ENCODE data around the genes CXCL11, ART3 and STBD1.

- PRO-cap, result no peak
- RAMPAGE, long total RNA, result no peak
These were observed 1.8 kb downstream of the RCHY1 start for GRCh38 chr4:75512068-75513088.

DNA sequence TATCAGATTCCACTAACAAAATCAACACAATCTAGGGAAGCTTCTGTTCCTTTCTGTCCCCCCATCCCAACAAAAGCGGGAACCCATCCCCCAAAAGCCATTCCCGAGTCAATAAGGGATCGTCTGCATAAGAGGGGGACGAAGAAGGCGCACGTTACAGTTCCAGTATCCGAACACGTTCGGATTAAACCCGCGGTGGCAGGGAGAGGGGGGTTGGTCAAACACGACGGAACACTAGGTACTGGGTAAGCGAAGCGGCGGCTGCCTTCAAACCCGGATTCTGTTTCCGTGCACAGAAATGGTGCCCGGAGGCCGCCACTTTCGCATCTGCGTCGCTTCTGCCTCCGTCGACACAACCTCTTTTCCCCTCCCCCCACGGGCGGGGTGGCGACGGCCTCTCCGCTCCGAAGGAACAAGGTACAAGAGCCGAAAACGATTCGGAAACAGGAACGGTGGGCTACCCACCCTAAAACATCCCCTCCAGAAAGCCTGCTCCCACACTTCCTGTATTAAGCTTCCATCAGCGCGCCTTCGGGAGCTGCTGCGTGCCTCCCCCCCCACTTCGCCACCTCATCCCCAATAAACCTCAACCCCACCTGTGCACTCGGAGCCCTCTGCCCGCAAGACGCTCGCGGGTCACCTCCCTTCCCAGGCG is 736 bp downstream of the G3BP2 start:
- PRO-cap, result no peak
- RAMPAGE, long total RNA, result no peak

DNA sequence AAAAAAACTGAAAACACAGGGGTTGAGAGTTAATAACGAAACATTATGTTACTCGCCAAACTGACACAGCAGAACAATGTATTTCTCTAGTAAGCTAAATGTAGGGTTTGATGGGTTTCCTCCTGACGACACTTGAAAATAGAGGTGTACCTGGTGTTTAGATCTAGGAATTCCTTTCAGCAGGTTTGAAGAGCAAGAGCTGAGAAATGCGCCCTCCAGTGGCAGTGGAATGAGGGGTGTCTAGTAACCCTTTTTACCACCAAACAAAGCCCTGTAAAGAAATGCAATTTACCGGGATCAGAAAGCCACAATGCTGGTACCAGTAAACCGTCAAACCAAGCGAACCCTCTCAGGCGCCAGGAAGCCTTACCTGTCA is 483 bp upstream of the USO1 start:
- PRO-cap, result bidirectional peak, plus-strand start at position 276 of the sequence, minus-strand start at position 140 of the sequence
- RAMPAGE, long total RNA, result no peak

DNA sequence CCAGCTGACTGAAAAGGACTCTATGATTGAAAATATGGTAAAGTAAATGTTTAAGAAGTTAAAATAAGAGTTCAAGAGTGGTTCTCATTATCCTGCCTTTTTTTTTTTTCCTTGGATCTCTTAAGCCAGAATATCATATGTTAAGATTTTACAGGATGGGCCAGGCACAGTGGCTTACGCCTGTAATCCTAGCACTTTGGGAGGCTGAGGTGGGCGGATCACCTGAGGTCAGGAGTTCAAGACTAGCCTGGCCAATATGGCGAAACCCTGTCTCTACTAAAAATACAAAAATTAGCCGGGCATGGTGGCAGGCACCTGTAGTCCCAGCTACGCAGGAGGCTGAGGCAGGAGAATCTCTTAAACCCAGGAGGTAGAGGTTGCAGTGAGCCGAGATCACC is 80.9 kb downstream of the USO1 start:
- PRO-cap, result no peak
- RAMPAGE, long total RNA, result no peak

DNA sequence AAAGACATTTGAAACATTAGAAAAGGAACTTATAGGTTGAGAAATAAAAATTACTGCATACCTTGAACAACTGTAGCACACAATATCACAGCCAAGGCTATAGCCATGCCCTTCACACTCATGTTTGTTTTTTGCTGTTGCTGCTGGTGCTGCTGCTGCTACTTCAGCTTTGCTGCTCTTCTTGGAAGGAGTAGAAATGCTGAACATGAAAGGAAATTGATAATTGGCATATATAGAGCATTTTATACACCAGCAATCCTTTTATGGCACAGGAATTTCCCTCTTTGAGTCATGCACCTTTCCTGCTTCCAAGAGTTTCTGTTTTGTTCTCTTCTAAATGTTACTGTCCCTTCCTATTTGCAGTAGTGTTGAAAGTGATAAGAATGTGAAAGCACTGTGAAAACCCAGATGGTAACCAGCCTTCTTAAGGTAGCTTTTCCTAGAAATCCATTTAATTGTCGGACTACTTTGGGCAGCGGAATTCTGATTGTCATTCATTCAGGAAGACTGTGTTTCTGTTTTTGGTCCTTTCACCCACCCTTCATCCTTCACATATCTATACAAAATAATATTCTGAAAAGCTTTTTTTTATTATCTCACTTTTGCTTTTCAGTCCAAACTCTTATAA is at the start of gene CXCL11:
TSS of gene CXCL11 (minus strand) at position 205 of the 628 bp plus-strand sequence.
- PRO-cap, result no peak
- RAMPAGE, long total RNA, result no peak

GRCh38 chr4:76074094-76075020 is at the start of gene ART3:
Gene ART3 (plus strand): TSS chr4:76074709.
- PRO-cap, result no peak
- RAMPAGE, long total RNA, result no peak

DNA sequence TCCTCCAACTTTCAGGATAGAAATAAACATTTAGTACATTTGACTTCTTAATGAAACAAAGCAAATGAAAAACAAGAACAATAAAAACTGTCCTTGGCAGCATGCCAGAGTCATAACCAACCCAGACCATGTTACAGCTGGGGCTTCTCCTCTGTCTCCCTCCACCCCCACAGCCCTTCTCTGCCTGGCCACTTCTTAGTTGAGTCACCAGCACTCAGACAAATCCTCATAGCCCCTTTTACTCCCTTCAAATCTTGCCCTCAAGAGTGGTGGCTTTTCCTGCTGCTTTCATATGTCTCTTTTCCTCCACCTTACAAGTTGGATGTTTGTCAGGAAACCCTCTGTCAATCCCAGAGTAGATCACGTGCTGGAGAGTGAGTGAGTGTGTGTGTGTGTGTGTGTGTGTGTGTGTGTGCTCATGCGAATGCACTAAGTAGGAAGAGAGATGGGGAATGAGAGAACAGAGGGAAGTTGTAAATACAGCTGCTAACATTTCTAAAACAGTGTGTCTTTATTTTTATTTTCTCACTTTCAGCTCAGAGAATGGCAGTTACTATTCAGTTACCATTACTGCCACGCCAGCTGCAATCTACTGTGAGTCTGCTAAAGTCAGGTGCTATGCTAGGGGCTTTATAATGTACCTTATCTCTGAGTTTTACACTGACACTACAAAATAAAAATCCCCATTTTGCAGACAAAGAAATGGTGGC is 15.0 kb downstream of the SCARB2 start:
- PRO-cap, result no peak
- RAMPAGE, long total RNA, result no peak

GRCh38 chr4:76250887-76251376 is 589 bp upstream of the FAM47E start:
- PRO-cap, result unidirectional peak, plus-strand start at chr4:76251187; unidirectional peak, plus-strand start at chr4:76251224
- RAMPAGE, long total RNA, result no peak

- PRO-cap, result no peak
- RAMPAGE, long total RNA, result no peak
These were observed 21.1 kb downstream of the FAM47E start for GRCh38 chr4:76272493-76273097.

- PRO-cap, result bidirectional peak, plus-strand start at chr4:76306073, minus-strand start at chr4:76306047; bidirectional peak, plus-strand start at chr4:76306333, minus-strand start at chr4:76306315; bidirectional peak, plus-strand start at chr4:76306927, minus-strand start at chr4:76306507
- RAMPAGE, long total RNA, result no peak
These were observed at the start of gene STBD1 for GRCh38 chr4:76305842-76307001. Gene STBD1 (plus strand): TSS chr4:76306733.

GRCh38 chr4:76585862-76586658 is 151.0 kb downstream of the SHROOM3 start:
- PRO-cap, result bidirectional peak, plus-strand start at chr4:76586279, minus-strand start at chr4:76586069
- RAMPAGE, long total RNA, result start-site peak on the plus strand at chr4:76586222-76586337, 145 and 14 reads in 2 replicates

- PRO-cap, result no peak
- RAMPAGE, long total RNA, result no peak
These were observed 195.2 kb downstream of the SOWAHB start for GRCh38 chr4:76702559-76703373.

- PRO-cap, result no peak
- RAMPAGE, long total RNA, result no peak
These were observed 181.9 kb downstream of the SOWAHB start for GRCh38 chr4:76715727-76716715.

DNA sequence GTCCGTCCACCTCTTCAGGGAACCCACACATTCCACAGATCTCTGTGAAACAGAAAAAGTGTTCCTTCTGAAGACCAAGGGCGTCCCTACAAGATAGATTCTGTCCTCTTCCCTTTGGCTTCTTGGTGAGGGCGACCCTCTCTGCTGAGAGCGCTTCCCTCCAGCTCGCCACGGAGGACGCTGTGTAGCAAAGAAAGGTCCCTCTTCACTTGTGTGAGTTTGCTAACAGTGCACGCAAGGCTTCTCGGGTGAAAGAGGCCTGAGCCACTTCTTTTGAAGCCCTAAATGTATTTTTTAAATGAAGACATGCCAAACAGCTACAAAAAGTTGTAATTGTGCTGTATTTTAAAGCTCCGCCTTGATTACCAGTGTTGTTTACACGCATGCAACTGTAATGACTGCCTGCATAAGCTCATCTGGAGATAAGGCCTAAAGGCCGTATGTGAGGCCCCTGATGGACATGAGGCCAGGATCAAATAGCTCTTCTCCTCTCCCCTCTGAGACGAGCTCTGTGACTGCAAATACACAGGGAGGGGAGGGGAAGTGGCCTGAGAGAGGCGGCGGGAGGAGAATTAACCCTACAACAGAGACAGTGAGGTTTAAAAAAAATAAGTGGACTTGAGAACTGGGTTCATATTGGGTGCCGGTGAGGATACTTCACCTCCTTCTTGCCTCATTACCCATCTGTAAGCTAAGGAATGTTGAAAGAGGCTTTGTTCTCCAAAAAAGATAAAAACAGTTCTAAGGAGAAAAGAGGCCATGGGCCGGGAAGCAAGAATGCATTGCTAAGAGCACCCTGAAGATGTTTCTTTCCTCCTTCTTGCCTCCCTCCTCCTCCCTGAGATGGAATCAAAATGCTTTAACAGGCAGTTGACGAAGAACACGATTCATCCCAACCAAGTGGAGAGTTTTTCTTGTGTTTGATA is 95.4 kb downstream of the SOWAHB start:
- PRO-cap, result bidirectional peak, plus-strand start at position 225 of the sequence, minus-strand start at position 75 of the sequence; bidirectional peak, plus-strand start at position 436 of the sequence, minus-strand start at position 400 of the sequence
- RAMPAGE, long total RNA, result no peak

DNA sequence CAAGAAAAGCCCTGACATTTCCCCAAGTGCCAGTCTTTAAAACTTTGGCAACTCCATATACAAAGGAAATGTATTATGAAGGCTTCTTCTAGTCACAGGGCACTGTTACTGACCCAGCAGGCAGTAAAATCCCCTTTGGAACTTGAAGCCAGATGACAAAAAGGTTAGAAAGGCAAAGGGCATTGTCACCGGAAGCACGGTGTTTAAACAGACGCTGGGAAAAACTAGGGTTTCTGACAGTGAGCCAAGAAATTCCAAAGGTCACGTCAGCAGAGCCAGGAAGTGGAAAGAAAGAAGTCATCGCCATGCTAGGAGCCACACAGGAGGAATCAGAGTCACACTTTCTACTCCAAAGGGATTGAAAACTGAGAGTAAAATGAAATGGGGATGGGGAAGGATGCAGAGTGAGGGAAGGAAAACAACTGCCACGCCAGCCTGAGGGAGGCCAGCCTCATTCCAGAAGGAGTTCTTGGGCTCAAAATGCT is 67.0 kb downstream of the SOWAHB start:
- PRO-cap, result no peak
- RAMPAGE, long total RNA, result no peak

- PRO-cap, result no peak
- RAMPAGE, long total RNA, result no peak
These were observed 40.3 kb downstream of the SEPTIN11 start for GRCh38 chr4:76989753-76990294.

DNA sequence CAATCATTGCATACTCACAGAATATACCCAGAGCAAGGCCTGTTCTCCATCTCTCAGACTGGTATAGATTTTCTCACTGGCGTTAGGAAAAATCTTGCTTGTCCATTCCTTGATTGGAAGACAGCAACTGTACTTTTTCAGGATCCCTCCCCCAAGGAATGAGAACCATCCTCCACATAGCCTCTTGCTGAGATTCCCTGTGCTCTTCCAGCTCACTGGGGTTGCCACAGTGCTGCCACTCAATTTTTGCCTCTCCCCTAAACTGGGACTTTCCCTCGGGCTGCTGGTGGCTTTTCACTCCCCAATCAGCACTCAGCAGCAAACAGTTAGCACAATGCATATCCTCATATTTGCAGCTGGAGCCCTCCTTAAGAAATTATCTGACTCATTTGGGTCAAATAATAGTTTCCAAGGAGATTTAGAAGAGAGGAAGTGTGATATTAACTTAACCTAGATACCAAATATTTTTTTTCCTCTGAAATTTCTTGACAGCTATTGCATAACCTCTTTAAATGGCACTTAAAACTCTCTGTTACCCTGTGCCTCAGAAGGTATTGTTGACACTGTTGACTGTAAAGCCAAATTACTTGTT is 57.8 kb downstream of the SEPTIN11 start:
- PRO-cap, result no peak
- RAMPAGE, long total RNA, result no peak

DNA sequence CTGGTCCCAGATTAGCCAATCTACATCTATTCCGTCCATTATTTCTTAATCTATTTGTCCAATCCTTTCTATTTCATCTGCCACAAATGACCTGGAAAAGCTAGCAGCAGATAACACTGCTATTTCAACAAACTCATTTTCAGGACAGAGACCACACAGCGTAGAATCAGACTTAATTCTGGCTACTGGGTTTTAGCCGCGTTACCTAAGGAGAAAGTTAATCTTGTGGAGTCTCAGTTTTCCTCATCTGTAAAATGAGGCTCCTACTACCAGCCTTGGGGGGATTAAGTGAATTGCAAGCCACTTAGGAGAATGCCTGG is 1.5 kb downstream of the CCNI start:
- PRO-cap, result no peak
- RAMPAGE, long total RNA, result no peak

GRCh38 chr4:77137504-77137952 is 19.5 kb upstream of the CCNG2 start:
- PRO-cap, result no peak
- RAMPAGE, long total RNA, result no peak

- PRO-cap, result no peak
- RAMPAGE, long total RNA, result no peak
These were observed 171.4 kb upstream of the CXCL13 start for GRCh38 chr4:77434211-77434705.